Fibroblast of the aortic adventitia (primary cell): Measurements from ENCODE around the gene RAF1.

DNA sequence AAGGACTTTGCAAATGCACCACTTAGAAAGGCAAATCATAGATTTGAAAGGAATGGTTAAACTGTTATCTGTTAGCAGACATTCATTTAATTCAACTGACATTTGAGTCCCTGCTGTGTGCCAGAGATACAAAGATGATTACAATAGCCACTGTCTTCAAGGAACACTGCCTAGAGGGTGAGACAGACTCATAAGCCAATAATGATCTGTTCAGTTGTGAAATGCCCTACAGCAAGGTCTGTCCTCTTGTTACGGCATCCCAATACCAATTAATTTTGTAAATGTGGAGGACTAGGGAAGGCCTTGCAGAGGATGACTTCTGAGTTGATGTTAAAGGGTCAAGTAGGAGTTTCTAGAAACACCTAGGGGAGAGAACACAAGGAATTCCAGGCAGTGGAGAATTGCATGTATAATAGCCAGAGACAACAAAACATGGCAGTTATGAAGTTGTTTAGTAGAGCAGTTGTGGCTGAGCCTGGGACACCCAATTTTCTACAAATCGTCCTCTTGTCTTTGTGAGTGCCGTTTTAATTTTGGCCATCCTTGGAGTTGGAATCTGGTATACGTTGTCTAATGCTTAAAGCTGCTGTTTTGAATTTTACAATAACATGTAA lies 113.3 kb downstream of the ATG7 start:
- CAGE, long polyA plus RNA = no peak

- CAGE, long polyA plus RNA = no peak
Observed at GRCh38 chr3:11391129-11391530, 118.9 kb downstream of the ATG7 start.

- CAGE, long polyA plus RNA = no peak
Observed at GRCh38 chr3:11523168-11524101, 120.3 kb downstream of the VGLL4 start.

GRCh38 chr3:11592768-11593135 lies 51.0 kb downstream of the VGLL4 start:
- CAGE, long polyA plus RNA = no peak

DNA sequence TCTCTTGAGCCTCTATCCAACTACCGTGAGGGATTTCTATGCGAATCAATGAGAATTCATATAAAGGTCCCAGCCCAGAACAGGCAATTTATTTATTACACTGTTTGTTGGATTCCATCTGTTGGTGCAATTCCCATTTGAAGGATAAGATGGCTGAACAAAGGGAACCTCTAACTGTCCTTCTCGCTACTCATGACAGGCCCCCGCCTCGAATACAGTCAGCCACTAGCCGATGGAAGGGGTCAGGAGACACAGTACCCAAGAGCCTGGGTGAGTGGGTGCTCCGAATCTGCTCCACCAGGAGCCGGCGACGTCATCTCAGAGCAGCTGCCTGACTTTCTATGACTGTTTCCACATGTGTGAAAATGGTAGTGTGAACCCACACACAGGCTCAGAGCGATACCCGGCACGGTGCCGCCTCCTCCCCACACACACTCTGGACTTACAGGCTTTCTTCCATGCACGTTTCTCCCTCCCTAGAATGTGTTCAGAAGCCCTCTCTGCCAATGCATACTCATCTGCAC lies 30.0 kb downstream of the VGLL4 start:
- CAGE, long polyA plus RNA = no peak

DNA sequence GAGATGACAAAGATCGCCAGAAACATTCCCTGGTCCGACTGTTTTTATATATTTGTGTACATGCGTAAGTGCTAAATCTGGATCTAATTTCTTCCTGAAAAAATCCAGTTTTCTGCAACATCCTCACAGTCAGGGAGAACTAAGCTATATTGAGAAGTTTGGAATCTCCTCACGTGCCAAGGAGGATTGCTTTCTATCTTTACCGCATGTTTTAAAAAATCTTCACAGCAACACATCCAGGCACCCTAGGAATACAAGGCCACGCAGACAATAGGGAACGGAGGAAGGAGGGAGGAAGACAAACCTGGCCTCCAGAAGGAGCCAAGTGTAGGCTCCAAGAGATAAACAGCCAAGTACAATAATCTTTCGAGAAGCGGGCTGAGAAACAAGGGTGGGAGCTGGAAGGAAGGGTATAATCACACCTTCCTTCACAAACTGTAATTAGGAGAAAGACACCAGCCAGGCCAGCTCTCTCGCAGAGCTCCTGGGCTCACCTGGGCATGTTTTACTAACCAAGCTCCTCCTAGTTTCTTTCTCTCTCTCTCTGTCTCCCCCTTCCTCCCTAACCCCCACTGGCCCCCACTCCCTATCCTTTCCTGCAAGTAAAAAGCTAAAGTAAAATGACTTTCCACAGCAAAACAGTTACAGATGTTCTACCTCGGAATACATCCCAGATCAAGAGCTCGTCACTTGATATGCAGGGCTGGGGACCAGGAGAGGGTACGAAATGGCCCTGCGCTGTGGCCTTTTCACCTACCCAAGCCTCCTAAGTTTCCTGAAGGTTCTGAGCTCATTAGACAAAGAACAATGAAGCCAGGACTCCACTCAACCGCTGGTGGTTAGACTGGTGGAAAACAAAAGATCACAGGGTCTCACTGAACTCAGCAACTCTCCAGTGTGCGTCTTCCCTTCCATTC lies 5.5 kb downstream of the VGLL4 start:
- CAGE, long polyA plus RNA = no peak

DNA sequence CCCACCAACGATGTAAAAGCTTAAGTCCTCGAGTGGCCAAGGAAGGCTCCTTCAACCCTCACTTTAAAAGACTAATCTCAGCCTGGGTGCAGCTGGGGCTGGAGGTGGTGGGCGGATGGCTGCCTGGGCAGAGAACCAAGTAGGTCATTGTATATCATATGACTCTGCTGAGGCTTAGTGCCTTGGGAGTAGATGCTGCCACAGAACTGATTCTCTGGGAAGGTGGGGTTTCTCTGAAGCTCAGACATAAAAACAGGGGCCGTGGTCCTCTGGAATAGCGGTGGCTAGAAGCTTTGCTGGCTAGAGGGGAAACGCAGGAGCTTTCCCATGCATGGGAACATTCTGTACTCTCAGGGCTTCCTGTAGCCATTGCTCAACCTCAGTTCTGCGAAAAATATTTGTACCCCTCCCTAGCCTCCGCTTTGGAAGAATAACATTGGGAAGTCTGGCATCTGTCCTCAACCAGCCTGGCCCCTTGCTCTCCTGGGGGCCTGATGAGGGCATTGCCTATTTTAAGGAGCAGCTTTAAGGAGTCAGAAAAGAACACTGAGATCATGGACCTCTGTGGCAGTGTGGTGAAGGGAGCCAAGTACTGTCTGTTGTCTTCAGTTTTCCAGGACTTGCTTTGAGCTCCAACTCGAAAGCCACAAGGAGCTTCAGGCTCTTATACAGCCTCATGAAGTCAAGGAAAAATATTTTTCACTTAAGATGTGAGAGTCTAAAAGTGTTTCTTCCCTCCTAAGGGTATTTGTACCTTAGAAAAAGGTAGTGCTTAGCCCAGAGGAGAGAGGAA lies 14.6 kb downstream of the TIMP4 start:
- CAGE, long polyA plus RNA = no peak

- CAGE, long polyA plus RNA = no peak
Observed at GRCh38 chr3:12170414-12170767, 11.7 kb upstream of the TIMP4 start.

- CAGE, long polyA plus RNA = no peak
Observed at GRCh38 chr3:12187311-12188399, 28.9 kb upstream of the TIMP4 start.

DNA sequence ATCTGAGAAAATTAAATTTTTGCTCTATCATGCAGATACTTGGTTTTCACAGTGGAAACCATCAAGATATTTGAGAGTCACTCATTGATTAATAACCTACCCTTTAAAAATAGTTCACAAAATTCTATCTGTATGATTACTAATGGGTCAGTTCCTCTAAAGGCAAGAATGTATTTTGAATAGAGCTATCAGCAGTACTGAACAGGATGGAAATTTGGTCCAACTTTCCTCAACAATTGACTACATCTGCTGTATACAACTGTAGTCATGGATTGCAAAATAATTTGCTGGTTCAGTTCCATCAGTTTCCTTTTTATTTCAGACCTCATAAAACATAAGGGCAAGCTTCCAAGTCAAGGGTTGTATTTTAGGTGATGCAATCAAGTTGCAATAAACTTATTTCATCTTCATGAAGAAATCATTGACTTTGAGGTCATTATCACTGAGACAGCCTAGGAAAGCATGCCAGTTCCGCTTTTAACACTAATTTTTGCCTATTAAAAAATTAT lies 90.5 kb upstream of the TSEN2 start:
- CAGE, long polyA plus RNA = no peak

DNA sequence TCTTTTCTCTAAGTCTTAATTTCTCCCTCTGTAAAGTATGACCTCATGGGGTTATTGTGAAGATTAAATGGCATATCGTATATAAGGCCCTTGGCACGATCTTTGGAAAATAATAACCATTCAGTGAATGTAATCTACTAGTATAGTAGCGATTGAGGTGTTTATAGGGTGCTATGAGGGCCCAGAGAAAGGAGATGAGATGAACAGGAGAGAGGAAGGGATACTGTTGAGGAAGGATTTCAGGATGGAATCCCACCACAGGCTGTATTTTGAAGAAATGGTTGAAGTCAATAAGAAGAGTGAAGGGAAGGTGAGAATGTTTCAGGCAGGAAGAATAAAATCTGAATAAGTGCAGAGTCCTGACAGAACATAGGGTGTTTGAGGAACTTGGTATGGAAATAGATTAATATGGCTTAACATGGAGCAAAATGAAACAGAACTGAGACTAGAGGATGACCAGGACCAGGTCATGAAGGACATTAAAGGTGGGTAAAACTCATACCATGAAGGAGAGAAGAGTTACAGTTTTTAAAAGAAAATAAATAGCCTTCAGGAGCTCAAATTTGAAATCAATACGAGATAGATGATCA lies 53.7 kb upstream of the TSEN2 start:
- CAGE, long polyA plus RNA = no peak

DNA sequence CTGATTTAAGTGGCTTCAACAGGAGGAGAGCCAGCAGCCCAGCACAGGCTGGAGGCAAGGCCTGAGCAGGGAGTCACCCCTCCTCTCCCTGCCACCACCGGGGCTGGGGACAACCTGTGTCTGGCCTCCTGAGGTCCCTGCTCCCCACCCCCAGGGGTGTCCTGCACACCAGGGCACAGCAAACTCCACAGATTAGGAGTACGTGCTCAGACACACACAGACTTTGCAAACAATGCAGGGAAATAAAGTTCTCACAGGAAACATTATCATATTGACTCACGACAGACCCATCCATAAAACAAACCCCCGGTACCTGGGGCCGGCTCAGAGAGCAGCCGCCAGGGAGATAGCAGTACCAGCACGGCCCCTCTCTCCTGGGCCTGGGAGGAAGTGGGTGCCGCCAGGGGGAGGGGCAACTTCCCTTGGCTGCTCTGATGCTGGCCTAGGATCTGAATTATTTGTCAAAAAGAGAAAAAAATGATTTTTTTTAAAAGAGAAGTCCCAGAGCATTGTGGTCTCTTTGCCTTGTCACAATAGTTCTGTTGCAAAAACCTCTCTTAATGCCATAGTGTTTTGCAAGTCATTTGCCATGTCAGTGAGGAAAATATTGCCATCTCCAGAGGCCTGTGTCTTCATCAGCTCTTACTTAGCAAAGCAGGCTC lies 21.9 kb upstream of the TSEN2 start:
- CAGE, long polyA plus RNA = no peak

- CAGE, long polyA plus RNA = no peak
Observed at GRCh38 chr3:12574347-12575193, 17.7 kb downstream of the MKRN2 start.

GRCh38 chr3:12582878-12583160 lies 25.9 kb downstream of the MKRN2 start:
- CAGE, long polyA plus RNA = no peak

DNA sequence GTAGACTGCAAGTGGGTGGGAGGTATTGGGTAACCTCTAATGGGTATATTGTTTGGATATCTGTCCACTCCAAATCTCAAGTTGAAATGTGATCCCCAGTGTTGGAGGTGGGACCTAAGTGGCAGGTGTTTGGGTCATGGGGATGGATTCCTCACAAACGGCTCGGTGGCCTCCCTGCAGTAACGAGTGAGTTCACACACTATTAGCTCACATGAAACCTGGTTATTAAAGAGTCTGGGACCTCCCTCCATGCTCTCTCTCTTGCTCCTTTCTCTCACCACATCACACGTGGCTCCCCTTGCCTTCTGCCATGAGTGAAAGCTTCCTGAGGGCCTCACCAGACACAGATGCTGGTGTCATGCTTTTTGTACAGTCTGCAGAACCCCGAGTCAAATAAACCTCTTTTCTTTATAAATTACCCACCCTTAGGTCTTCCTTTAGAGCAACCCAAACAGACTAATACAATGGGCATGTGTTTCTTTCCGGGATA lies 31.9 kb downstream of the MKRN2 start:
- CAGE, long polyA plus RNA = no peak

DNA sequence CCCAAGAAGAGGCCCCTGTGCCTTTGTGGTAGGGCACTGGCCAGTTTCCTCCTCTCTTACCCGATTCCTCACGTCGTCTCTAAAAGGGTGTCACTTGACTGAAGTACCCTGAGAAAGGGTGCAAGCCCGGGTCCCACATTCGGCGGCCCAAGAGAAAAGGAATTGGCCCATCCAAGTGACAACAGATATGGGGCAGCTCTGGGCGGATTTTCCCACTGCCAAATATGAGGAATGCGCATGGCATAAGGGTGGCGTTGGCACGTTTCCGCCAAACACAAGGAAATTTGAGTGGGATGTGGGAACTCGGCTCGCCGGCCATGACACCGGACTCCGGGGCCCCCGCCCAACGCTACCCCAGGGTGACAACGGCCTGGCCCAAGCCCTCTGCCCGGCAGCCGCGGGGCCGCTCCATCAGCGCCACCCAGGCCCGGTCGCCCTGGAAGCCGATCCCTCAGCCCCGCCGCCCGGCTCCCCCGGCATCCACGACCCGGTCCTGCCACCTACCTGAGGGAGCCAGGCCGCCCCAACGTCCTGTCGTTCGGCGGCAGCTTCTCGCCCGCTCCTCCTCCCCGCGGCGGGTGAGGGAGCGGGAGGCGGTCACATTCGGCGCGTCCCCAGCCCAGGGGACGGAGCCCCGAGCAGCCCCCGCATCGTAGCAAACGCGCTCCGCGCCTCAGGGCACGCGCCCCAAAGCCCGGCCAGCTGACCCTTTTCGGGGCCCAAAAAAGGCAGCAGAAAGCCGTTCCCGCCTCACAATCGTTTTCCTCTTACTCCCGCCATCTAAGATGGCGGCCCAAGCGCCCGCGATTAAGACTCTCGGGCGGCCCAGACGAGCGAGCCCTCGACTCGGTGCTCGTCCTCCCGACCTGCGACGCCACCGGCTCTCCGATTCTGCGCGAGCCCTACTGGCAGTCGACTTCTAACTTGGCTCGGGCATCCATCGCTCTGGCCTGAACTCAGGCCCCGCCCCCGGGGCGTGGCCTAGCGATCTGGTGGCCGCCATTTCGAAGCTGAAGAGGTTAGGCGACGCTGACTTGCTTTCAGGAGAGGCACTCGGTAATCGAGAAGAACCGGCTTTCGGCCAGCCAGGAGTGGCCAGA lies at the start of gene RAF1:
TSS of gene RAF1 (minus strand) at position 809 of the 1,100 bp plus-strand sequence.
- CAGE, long polyA plus RNA = no peak

DNA sequence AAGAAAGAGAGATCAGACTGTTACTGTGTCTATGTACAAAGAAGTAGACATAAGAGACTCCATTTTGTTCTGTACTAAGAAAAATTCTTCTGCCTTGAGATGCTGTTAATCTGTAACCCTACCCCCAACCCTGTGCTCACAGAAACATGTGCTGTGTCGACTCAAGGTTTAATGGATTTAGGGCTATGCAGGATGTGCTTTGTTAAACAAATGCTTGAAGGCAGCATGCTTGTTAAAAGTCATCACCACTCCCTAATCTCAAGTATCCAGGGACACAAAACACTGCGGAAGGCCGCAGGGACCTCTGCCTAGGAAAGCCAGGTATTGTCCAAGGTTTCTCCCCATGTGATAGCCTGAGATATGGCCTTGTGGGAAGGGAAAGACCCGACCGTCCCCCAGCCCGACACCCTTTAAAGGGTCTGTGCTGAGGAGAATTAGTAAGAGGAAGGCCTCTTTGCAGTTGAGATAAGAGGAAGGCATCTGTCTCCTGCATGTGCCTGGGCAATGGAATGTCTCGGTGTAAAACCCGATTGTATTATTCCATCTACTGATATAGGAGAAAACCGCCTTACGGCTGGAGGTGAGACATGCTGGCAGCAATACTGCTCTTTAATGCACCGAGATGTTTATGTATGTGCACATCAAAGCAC lies 10.3 kb upstream of the RAF1 start:
- CAGE, long polyA plus RNA = no peak

DNA sequence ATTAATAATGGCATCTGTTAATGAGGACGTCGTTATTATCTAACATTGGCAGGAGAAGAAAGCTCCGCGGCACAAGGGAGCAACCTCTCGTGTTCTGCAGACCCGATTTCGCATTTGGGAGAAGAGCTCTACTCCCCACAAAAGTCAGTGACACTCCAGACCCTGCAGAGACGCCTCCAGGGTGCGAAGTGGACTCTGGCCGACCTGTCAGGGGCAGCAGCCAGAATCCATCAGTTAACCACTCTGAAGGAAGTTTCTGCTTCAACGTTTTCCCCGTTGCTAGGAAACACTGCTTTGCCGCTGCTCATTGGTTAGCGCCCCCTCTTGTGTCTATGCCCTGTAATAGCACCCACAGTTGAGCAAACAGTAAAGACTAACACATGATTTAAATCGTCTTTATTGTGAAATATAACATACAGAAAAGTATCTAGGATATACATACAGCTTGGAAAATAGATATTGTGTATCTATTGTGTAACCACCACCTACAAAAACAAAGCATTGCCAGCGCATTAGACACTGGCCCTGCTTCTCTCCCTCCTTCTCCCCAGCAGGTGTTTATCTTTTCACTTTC lies 39.1 kb downstream of the TMEM40 start:
- CAGE, long polyA plus RNA = no peak

- CAGE, long polyA plus RNA = no peak
Observed at GRCh38 chr3:12768606-12769270, 9.7 kb upstream of the TMEM40 start.

DNA sequence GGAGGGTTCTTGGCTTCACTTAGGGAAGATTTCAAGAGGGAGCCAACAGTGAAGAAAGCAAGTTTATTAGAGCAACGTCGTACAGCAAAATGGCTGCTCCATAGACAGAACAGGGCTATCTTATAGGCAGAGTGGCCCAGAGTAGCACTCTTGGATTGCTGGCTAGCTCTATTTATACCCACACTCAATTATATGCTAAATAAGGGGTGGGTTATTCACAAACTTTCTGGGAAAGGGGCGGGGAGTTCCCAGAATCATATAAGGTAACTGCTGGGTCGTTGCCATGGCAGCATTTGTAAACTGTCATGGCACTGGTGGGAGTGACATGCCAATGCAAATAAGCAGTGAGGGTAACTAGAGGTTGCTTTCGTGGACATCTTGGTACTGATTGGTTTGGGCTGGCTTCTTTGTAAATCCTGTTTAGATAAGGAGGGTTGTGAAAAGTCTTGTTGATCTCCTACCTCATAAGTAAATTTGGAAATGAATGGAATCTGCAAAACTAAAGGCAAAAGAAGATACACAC lies 14.0 kb upstream of the CAND2 start:
- CAGE, long polyA plus RNA = no peak